ENCODE data around the genes LEXM and DHCR24.

- PRO-cap = bidirectional peak, plus-strand start at chr1:54796524, minus-strand start at chr1:54796434
These were observed 4.9 kb downstream of the TTC22 start for GRCh38 chr1:54796196-54796589.

GRCh38 chr1:54805891-54806396 is at the start of gene LEXM:
Gene LEXM (plus strand): TSS chr1:54806063.
- PRO-cap = no peak

DNA sequence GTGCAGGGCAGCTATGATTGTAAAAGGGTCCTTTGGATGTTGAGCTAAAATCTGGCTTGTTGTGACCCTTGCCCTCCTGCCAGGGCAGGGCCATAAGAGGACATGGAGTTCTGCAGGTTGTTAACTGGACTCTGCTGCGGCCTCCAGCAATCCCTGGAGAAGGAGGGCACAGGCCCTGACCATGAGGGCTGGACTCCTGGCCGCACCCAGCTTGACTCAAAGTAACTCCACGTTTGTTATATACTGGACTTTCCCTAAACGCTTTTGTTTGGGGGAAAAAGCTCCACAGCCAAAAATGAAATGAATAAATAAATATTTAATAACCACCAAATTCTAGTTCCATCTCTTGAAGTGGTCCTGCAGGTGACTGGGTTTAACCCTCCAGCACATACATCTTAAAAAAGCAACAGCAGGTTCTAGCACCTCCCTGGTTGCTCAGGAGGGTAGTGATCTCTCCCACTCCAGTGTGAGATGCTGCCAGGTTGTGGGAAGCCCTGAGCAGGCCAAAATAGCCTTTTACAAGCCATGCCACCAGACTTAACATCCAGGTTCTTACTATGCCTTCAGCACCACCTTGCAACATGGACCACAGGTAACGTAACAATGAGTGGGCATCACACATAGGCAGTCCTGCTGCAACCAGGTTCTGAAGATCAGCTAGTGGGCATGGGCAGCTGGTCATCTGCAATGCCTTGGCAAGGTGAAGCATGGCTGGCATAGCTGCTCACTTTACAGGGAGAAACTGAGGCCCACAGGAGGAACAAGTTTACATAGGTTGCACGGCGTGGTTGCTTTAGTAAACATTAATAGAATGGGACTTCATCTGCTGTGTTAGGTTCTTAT is 40.2 kb downstream of the LEXM start:
- PRO-cap = no peak

GRCh38 chr1:54884813-54885930 is 1.8 kb downstream of the DHCR24 start:
- PRO-cap = no peak

- PRO-cap = bidirectional peak, plus-strand start at chr1:54886591, minus-strand start at chr1:54886466; bidirectional peak, plus-strand start at chr1:54887409, minus-strand start at chr1:54887175
These were observed at the start of gene DHCR24 for GRCh38 chr1:54886254-54887331. Gene DHCR24 (minus strand): TSS chr1:54887195.

DNA sequence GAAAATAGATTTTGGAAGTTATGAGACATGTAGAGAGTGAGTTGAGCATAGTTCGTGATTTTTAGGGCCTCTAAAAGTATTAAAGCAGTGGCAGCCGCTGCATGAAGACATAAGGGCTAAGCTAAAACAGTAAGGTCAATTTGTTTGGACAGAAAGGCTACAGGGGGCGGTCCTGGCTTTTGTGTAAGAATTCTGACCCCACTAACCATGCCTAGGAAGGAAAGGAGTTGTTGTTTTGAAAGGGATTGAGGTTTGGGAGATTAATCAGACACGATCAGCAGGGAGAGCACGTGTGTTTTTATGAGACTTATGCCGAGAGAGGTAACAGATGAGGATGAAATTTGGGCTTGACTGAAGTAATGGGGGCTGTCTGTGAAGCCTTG is 12.8 kb upstream of the DHCR24 start:
- PRO-cap = no peak

GRCh38 chr1:54995623-54996143 is 3.0 kb upstream of the BSND start:
- PRO-cap = no peak

- PRO-cap = no peak
These were observed 48.5 kb downstream of the USP24 start for GRCh38 chr1:55166459-55167276.

DNA sequence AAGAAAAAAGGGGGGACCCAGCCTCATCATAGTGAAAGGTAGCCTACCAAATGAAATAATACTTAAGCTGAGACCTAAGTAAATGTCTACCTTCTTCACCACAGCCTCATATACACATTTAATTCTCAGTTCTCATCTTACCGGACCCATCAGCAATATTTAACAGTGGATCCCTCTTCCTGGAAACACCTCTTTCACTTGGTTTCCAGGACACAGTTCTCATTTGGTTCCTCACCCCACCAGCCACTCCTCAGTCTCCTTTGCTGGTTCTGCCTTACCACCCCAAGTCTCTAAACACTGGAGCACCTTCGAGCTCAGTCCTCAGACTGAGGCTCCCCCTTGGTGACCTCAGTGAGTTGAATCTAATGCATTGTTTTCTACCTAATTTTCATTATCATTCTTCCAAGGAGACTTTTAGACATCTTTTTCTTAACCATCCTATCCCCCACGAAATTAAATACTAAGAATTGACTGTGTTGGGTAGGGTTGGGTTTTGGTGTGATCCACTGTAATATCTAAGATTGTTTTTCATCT is 19.1 kb downstream of the USP24 start:
- PRO-cap = no peak

GRCh38 chr1:55230564-55231008 is 15.4 kb upstream of the USP24 start:
- PRO-cap = no peak

- PRO-cap = no peak
These were observed 213.8 kb upstream of the USP24 start for GRCh38 chr1:55428993-55429286.

DNA sequence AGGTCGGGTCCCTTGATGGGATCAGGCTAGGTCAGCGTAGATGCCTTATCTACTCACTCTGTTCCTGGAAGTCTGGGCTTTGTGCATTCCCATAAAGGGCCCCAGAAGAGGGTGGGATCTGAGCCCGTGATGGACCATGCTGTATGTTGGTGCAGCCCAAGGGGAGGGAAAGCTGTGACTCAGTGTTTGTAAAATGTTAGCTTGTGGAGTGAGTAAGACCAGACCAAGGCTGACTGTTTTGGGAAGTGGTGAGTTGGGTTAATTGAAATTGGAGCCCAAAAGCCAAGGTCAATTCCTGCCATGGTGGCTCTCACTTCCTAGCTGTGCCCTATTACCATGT is 214.1 kb upstream of the USP24 start:
- PRO-cap = no peak

DNA sequence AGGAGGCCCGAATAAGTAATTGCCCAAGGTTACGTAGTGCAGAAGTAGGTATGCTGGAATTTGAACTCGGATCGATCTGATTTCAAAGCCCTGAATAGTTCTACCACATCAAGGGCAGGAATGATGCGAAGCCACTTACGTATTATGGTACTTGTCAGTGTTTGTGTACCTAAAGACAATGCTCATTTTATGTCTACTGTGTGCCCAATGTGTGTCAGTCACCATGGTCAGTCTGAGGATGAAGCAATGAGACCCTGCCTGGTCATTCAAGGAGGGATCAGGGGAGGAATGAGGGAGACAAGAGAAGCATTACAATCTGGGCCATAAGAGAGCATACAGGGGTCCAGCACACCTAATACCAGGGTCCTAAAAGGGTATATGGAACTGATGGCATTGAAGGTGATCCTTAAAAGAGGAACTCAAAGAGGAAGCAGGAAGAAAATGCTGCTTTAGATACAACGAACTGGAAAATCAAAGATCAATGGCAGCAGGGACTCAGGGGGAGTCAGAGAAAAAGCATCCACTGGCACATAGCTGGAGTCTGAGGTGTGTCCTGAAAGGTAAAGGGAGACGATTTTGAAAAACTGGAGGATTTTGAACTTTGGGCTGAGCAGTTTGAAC is 389.1 kb downstream of the PLPP3 start:
- PRO-cap = no peak

DNA sequence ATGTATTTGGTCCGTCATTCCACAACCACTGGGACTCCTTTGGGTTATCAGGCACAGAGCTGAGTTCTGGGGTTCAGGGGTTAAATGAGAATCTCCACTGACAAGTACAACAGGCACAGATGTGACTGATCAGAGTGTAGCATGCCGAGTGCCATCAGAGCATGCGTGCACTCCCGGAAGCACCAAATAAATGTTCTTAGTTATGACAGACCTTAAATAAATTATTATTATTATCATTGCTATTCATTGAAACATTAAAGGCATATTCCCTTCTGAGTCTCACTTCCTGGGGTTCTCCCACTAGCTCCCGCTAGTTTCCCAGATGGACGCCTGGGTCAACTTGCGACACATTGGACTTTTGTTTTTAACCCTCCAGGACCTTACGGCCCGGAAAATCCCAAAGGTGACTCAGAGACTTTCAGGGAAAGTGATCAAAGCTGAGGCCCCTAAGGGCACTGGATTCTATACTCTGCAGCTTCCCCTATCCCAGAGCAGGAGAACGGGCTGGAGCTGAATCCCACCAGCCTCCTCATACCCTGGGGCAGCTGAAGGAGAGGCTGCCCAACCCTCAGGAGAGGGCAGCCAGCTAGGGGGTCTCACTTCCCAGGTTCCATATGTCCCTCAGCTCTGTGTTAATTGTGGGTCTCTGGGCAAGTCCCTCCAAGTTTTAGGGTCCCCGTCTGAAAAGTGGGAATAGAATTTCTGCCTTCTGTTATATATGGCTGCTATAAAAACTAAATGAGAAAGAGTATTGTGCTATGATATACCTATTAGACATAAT is 130.4 kb downstream of the PLPP3 start:
- PRO-cap = no peak

- PRO-cap = no peak
These were observed 55.2 kb downstream of the PLPP3 start for GRCh38 chr1:56524000-56524715.

DNA sequence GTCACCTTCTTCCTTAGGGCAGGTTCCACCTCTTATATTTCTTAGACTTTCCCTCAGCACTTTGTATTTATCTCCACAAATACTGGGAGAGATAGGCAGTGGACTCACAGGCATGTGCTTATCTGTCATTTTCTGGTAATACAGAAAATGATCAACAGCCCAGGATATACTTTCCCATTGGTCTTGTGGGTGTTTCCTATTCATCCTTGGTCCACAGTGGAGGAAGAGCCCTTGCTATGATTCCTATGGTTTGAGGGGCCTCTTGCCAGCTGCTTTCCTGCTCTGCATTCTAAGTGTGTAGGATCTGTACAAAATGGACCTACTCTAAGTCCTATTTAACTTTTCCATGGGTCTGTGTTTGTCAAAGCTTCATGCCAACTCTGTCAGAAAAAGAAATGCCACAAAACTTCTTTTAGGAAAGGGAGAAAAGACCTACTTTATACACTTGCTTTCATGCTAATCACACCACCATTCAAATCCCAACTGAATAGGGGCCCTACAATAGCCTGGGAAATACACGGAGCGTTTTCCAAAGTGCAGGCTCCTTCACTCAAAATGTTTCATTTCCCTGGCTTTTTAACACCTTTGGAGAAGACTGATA is 16.4 kb downstream of the PLPP3 start:
- PRO-cap = no peak

DNA sequence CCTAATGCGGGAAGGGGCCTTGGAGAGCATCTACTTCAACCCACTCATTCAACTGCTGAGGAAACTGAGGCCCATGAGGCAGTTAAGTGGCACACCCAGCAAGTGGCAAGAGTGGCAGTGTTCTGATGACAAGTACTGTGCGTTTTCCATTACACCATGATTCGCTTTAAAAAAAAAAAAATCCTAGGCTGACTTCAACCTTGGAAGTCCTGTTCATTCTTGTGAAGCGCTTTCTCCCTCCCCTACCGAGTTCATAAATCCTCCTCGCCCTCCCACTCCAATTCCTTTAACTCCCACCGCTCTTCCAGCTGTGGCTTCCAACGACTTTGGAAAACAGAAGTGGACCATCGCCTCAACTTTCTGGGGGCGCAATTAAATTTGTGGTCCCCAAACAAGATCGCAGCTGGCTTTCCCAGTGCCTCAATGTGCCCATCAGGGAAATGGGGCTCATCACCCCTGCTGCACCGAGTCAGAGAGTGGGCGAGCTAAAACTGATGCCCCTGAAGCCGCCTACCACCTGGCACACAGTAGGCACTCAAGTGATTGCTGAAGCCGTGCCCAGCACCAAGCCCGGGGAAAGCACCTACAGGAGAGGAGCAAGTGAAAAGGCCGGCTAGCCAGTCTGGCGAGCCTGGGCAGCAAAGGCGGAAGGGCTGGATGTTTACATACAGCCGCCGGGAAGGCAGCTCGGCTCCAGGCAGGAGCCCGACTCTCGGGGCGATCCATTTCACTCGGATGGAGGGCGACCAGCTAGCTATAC is 1.4 kb downstream of the PLPP3 start:
- PRO-cap = unidirectional peak, plus-strand start at position 620 of the sequence; bidirectional peak, plus-strand start at position 730 of the sequence, minus-strand start at position 641 of the sequence

DNA sequence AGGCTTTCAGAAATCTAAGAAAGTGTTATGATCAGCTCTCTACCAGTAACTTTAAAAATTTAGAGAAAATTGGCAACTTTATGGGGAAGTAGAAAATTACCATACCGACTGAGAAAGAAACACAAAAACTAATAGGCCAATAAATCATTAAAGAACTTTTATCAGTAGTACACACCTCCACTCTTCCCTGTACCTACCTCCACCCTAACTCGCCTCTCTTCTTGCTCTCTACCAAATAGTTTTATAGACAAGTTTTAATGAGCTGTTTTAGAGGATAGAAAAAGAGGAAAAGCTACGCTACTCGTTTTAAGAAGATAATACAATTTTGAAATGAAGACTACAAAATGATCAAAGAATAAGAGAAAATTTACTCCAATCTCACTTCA is 49.1 kb downstream of the FYB2 start:
- PRO-cap = no peak

DNA sequence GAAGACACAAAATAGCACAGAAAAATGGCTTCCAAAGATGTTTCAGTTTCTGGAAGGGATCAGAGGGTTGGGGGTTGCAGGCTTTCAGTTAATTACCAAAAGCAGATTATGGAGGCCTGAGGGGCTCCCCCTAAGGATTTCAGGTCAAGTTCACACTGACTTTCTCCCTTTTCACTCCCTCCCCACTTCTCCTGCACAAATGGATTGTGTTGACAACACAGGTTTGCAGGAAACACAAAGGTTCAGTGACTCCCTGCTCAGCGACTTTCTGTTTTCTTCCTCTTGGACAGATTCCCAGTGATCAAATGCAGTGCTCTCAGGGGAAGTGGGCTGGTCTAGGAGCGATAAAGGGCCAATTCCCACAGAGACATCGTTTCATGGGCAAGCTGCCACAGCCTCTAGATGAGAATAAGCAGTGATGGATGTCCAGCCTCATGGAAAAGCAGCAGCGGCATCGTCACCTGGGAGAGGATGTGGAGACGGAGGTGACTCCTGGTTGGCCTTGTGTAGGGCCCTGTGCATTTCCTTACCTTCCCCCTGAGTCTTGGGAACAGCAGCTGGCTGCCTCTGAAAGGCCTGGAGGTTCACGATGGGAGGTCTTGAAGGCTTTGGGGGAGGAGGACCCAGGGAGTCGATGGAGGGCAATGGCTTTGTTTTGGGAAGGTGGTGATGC is 30.6 kb downstream of the FYB2 start:
- PRO-cap = no peak

DNA sequence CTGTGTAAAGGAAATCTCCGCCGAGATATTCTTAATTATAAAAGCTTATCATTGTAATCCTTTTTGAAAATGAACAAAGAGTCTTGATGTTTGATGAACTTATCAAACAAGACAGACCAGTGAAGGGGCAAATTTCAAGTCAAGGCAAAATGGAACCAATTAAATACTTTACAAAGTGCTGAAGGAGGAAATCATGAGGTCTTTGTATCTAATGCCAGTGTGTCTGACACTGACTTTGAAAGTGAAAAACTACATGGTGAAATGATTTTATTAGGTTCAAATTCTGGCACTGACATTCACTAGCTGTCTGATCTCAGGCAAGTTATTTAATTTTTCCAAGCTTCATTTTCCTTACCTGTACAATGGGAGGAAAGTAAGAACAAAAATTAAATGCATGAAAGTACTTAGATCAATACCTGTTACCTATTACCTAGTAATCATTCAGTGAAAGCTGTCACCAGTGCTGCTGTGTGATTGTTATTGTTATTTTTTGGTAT is 1.4 kb downstream of the C8A start:
- PRO-cap = no peak

All from left colon (tissue), 1 donor.